Jejunum (tissue), 1 donor: ENCODE data around the genes SLC23A3, ZFAND2B, DNPEP, TMEM198 and EPHA4.

DNA sequence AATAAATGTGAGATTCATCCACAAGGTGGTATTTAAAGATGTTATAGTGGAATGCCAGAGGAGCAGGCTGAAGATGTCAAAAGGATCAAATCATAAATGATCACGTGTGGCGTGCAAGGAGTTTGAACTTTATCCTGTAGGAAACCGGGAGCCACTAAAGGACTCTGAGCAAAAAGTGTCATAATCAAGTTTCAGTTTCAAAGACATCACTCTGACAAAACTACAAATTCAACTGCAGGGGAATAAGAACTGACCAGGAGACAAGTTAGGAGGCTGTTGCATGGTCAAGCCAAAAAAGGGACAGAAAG is 19.9 kb downstream of the NHEJ1 start:
- PRO-cap = no peak

GRCh38 chr2:219169925-219170527 is at the start of gene SLC23A3:
SLC23A3 (minus strand) TSS chr2:219170029.
- PRO-cap = unidirectional peak, minus-strand start at chr2:219170004

GRCh38 chr2:219177548-219177981 is 510 bp upstream of the RETREG2 start:
- PRO-cap = bidirectional peak, plus-strand start at chr2:219177882, minus-strand start at chr2:219177821

- PRO-cap = bidirectional peak, plus-strand start at chr2:219206884, minus-strand start at chr2:219206685; bidirectional peak, plus-strand start at chr2:219207248, minus-strand start at chr2:219207015
These were observed at the start of gene ZFAND2B for GRCh38 chr2:219206612-219207600. ZFAND2B (plus strand) TSS chr2:219206782.

- PRO-cap = no peak
These were observed 3.3 kb downstream of the STK16 start for GRCh38 chr2:219248482-219249063.

- PRO-cap = no peak
These were observed 2.5 kb upstream of the TUBA4B start for GRCh38 chr2:219250142-219251397.

- PRO-cap = no peak
These were observed 1.7 kb downstream of the PTPRN start for GRCh38 chr2:219307468-219307951.

DNA sequence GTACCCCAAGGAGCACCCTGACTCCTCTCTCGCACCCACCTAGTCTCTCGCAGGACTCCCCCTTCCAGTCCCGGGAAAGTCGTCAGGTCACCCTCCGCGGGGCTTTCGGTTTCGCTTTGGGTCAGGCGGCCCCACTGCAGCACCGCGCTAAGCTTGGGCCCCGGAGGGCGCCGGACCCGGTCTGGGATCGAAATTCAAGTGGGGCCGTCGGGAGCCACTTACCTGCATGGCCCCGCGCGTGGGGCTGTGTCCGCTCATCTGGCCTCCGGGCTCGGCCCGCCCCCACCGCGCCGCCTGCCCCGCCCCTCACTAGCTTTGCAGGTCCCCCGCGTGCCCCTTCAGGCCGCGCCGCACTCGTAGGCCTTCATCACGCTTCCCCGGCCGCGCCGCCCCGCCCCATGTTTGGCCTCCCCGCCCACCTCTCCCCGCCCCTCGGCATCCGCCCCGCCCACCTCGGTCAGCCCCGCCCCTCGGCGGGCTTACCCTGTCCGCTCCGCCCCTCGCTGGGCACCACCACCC is at the start of gene DNPEP:
Gene DNPEP, minus strand, starts transcription at position 376 of the 519 bp plus-strand sequence.
- PRO-cap = unidirectional peak, minus-strand start at position 289 of the sequence; unidirectional peak, minus-strand start at position 311 of the sequence; bidirectional peak, plus-strand start outside the sequence, minus-strand start at position 393 of the sequence

GRCh38 chr2:219406598-219407334 is 11.4 kb upstream of the DES start:
- PRO-cap = no peak

DNA sequence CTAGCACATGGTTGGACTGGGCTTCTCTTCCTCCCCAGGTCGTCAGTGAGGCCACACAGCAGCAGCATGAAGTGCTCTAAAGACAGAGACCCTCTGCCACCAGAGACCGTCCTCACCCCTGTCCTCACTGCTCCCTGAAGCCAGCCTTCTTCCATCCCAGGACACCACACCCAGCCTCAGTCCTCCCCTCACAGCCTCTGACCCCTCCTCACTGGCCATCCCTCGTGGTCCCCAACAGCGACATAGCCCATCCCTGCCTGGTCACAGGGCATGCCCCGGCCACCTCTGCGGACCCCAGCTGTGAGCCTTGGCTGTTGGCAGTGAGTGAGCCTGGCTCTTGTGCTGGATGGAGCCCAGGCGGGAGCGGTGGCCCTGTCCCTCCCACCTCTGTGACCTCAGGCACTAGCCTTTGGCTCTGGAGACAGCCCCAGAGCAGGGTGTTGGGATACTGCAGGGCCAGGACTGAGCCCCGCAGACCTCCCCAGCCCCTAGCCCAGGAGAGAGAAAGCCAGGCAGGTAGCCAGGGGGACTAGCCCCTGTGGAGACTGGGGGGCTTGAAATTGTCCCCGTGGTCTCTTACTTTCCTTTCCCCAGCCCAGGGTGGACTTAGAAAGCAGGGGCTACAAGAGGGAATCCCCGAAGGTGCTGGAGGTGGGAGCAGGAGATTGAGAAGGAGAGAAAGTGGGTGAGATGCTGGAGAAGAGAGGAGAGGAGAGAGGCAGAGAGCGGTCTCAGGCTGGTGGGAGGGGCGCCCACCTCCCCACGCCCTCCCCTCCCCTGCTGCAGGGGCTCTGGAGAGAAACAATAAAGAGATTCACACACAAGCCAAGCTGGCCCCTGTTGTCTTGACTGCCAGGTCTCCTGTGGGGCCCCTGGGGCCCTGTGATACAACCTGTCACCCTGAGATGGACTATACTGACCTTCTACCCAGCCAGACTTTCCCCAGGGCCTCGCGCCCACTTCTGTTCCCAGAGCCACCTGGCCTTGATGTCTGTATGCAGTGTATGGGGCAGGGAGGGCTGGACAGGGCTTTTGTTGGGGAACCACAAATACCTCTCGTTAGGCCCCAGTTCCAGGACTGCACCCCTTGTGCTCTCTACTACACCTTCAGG is 8.1 kb downstream of the DES start:
- PRO-cap = no peak

DNA sequence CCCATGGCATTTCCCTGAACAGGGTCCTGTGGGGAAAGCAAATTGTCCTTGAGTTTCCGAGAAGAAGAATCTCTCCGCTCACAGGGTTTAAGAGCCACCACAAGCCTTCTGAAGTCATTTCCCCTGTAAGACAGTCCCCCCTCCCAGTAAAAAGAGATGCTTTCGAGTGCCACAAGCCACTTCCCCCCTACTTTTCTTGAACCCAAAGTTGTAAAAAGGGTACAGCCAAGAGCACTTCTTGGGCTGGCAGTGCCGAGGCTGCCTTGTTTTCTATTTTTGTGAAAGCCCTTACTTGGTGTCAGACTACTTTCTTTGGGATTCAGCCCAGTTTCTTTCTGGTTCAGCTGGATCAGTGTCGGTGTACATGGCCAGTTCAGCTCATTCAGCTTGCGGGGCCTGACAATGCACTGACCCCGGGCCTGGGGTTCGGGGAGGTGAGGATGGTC is 17.5 kb downstream of the SPEG start:
- PRO-cap = no peak

DNA sequence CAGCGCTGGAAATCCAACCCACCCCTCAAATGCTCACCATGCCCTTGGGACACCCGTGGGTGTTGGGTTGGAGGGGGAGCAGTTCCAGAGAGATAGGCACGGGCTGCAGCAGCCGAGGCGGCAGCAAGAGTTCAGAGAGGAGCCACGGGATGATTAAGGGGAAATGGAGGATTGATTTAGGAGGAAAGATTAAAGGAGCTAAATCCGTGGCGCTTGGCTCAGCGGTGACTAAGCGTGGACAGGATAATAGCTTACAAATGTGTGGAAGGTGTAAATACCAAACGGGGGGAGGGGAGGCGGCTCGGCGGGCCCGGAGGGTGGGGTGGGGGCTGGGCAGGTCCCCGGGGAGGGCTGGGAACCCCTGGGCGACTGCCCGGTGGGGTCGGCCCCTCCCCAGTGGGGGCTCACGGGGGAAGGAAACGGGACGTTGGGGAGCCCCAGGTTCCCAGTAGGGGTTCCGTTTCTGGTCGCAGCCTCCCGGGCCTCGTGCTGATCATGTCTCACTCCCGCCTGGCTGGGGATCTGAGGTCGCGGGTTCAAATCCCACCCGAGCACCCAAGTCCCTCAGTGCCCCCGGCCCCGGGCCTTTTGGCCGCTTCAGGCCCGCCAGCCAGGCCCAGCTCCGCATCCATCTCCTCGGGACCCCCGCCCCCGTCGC is 7.9 kb downstream of the ASIC4 start:
- PRO-cap = unidirectional peak, minus-strand start at position 112 of the sequence

DNA sequence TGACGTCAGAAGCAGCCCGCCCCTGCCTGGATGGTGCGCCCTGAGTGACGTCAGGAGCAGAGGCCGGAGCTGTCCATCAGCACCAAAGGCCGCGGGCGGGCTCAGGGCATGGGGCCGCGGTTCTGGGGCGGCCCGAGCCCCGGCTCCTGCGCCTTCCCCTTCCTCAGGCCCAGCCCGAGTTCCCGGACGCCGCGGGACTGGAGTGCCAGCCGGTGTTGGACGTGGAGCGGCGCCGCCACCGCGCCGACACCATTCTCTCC is at the start of gene TMEM198:
Gene TMEM198, plus strand, starts transcription at position 50 of the 260 bp plus-strand sequence.
- PRO-cap = bidirectional peak, plus-strand start at position 85 of the sequence, minus-strand start outside the sequence

- PRO-cap = no peak
These were observed 2.8 kb upstream of the SLC4A3 start for GRCh38 chr2:219624628-219625088.

DNA sequence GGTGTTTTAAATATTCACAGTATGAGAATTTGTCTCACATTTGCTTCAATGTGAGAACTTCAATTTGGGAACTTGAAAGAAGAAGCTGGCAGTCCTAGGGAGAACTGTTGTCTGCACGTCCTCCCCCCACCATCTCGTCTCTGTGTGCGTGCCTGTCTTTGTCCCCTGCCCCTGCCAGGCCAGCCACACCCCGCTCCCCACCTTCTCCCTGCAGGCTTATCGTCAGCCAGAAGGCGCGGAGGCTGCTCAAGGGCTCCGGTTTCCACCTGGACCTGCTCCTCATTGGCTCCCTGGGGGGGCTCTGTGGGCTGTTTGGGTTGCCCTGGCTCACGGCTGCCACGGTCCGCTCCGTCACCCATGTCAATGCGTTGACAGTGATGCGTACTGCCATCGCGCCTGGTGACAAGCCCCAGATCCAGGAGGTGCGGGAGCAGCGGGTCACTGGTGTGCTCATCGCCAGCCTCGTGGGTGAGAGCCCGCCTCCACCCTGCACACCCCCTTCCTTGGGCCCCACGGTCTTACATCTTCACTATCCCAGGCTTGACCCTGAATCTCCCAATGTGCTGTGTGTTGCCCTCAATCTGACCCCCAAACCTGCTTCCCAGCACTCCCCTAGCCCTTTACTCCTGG is 12.0 kb downstream of the SLC4A3 start:
- PRO-cap = no peak

GRCh38 chr2:221104388-221104948 is 467.6 kb downstream of the EPHA4 start:
- PRO-cap = no peak

DNA sequence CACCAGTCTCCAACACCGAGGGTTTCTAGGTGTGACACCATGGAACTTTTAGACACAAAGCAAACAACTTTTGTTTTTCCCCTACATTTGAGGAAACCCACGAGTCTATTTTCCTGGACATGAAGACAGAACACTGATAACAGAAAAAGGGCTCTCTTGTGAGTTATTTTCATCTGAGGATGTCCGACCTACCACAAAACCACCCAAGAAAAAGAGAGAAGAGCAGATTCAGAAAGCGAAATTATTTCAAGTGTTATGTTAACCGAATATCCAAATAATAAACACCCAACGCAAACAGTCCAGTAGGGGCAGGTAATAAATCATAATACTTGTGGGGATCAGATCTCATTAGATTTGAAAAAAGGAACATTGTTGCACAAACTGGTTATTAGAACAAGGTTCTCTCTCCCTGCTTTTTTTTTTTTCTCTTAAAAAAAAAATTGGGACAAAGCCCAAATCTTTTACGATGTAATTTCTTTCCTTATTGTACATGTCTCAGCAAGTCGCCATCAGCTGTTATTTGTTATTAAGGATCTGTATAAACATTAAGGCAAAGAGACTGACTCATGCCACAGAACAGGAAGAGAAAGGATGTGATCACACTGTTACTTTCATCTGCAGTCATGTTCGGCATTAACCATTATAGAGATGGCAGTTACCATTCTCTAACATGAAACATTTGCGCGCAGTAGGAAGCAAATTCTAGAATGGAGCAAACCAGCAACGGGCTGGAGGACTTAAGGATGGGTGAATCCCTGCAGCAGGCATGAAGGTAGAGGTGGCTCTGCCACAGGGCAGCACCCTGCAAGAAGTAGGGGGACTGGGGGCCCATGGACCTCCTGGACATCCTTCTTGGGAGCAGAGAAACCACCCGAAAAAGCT is 42.1 kb downstream of the EPHA4 start:
- PRO-cap = no peak

- PRO-cap = bidirectional peak, plus-strand start at chr2:221572498, minus-strand start at chr2:221572296
These were observed at the start of gene EPHA4 for GRCh38 chr2:221572063-221572368. EPHA4 (minus strand) TSS chr2:221572304.

- PRO-cap = no peak
These were observed 7.6 kb downstream of the PAX3 start for GRCh38 chr2:222290907-222291900.

- PRO-cap = no peak
These were observed 24.0 kb upstream of the ENSG00000288658 start for GRCh38 chr2:222343957-222344347.